Measurements from ENCODE around the genes CCDC8, STRN4, SAE1 and MEIS3.

GRCh38 chr19:46412976-46413912 is at the start of gene CCDC8:
TSS of gene CCDC8 (minus strand) at chr19:46413564.
- RRBS, result 3% methylated on average over 6 of the region's 50 CpGs

- RRBS, result no CpG with 5 or more reads among the region's 1 CpG
These were observed 50.8 kb upstream of the PNMA8B start for GRCh38 chr19:46546475-46546896.

GRCh38 chr19:46574503-46575081 is 26.5 kb upstream of the CALM3 start:
- RRBS, result no CpG with 5 or more reads among the region's 13 CpGs

GRCh38 chr19:46603262-46603928 is 2.3 kb downstream of the CALM3 start:
- RRBS, result no CpG with 5 or more reads among the region's 8 CpGs

- RRBS, result no CpG with 5 or more reads among the region's 25 CpGs
These were observed 17.3 kb upstream of the DACT3 start for GRCh38 chr19:46678223-46678736.

GRCh38 chr19:46704481-46705055 is 12.3 kb downstream of the PRKD2 start:
- RRBS, result no CpG with 5 or more reads among the region's 17 CpGs

DNA sequence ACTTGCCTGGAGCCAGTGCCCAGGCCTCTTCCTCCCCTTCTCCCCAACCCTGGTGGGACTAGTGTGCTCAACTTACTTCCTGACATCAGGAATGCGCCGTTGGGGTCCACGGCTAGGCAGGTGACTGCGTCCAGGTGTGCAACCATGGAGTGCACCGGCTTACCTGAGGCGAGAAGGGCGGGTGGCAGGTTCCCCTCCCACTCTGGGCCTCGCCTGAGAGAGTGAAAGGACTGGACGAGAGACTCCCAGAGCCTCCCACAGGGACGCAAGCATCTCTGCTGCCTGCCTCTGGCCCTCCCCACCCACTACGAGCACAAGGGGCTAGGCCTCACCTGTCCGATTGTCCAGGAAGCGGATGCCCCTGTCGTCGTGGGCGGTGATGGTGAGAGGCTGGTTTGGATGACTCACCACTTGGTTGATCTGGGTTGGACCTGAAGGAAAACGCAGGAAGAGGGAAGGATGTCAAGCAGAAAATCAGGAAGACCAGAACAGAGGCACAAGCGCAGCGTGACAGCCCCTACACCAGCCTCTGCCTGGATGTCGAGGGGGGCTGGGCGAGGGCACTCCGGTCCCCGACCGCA is 5.1 kb upstream of the PRKD2 start:
- RRBS, result no CpG with 5 or more reads among the region's 24 CpGs

DNA sequence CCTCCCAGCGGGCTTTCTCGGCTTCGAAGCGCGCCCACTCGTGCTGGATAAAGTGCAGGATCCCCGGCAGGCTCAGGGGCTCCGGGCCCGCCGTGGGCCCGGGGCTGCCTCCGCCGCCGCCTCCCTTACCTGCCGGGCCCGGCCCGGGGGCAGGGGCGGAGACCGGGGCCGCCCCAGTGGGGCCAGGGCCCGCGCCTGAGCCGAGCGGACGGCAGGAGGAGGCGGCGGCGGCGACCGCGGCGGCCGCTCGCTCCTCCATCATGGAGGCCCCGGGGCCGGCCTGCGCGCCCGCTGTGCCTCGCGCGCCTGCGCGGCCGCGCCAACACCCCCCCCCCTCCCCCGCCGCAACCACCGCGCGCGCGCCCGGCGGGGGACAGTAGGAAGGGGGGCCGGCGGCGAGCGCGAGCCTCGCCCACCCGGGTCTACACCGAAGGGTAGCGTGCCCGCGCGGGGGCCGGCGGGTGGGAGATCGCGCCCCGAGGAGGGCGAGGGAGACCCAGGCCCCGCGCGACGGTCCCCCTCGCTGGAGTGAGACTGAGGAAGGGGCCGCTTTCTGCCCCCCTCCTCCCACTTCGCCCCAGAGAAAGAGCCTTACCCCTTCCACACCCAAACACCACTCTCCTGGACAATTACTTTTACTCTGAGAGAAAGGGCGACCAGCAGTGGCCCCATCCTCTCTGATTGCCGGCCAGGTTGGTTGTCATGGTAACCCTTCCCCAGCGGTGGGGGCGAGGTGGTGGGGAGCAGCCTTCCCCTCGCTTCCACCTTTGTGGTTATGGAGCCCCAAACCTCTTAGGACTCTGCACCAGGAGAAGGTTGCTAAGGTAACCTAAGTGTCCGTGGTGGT is at the start of gene STRN4:
Gene STRN4 (minus strand): TSS at position 282 of the 847 bp plus-strand sequence.
- RRBS, result 0% methylated on average over 6 of the region's 86 CpGs

GRCh38 chr19:46999946-47000527 is 19.6 kb upstream of the NPAS1 start:
- RRBS, result no CpG with 5 or more reads among the region's 20 CpGs

GRCh38 chr19:47110883-47111666 is 2.5 kb downstream of the ZC3H4 start:
- RRBS, result no CpG with 5 or more reads among the region's 37 CpGs

- RRBS, result under 1% methylated on average over 14 of the region's 67 CpGs
These were observed at the start of gene SAE1 for GRCh38 chr19:47130459-47131400. TSS of gene SAE1 (plus strand) at chr19:47130835.

DNA sequence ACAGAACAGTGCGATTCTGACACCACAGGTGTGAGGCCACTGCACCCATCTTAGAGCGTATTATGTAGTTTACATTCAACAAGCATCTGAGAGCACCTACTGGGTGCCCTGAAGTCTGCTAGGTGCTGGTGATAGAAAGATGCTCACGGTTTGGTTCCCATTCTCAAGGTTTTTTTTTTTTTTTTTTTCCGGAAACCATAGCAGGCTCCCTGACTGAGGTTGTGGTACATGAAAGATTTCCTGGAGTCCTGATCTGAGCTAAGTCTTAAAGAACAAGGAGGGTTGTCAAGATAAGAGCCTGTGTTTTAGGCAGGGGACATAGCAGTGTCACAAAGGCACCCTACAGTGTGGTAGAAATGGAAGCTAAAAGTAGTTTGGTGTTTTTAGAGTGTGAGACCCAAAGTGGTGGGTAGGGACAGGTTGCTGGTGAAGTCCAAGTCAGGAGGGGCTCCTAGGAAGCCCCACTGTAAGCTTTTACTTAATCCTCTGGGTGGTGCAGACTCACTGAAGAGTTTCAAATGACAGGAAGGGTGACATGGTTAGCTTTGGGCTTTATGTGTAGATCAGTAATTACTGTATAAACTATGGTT is 15.2 kb downstream of the SAE1 start:
- RRBS, result no CpG with 5 or more reads among the region's 4 CpGs

DNA sequence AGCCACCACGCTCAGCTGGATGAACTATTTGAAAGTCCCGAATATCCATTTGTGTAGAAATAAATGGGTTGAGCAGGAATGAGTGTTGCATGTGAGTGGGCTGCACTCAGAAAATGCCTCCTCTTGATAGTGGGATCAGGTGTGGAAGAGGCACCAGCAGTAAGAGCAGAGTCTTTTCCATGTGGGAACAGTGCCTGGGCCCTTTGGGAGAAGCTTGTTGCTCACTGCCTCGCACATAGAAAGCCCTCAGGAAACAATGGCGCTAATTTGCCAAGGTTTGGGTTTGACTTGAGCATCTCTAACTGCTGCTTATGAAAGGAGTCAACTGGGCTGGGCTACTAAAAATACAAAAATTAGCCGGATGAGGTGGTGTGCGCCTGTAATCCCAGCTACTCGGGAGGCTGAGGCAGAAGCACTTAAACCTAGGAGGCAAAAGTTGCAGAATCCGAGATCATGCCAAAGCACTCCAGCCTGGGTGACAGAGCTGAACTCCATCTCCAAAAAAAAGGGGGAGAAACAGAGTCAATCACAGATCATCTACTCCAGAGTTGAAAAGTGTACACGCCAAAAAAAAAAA is 41.7 kb downstream of the SAE1 start:
- RRBS, result no CpG with 5 or more reads among the region's 9 CpGs

- RRBS, result no CpG with 5 or more reads among the region's 11 CpGs
These were observed 2.1 kb upstream of the INAFM1 start for GRCh38 chr19:47272636-47272923.

DNA sequence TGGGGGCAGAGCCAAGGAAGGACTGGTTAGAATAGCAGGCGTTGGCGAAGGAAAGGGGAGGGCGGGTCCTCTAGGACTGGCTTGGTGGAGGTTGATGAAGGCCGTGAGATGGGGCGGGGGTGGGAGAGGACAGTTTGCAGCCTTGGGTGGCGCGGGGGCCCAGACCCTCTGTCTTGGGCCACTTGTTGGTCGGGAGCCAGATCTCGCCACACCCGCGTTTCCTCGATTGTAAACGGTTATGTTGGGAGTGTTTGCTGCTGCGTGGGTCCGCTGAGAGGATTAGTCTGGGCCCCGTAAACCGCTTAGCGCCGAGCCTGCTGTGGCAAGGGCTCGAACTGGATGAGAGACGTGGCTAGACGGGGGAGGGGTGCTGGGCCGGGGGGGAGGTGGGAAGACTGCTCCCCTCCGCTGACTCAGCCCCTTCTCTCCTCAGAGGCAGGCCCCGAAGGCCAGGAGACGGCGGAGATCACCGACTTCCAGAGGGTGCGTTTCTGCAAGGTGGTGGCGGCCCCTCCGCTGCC is 1.7 kb upstream of the INAFM1 start:
- RRBS, result no CpG with 5 or more reads among the region's 31 CpGs

GRCh38 chr19:47382422-47382695 is 33.2 kb downstream of the DHX34 start:
- RRBS, result 83% methylated on average over 1 of the region's 6 CpGs

DNA sequence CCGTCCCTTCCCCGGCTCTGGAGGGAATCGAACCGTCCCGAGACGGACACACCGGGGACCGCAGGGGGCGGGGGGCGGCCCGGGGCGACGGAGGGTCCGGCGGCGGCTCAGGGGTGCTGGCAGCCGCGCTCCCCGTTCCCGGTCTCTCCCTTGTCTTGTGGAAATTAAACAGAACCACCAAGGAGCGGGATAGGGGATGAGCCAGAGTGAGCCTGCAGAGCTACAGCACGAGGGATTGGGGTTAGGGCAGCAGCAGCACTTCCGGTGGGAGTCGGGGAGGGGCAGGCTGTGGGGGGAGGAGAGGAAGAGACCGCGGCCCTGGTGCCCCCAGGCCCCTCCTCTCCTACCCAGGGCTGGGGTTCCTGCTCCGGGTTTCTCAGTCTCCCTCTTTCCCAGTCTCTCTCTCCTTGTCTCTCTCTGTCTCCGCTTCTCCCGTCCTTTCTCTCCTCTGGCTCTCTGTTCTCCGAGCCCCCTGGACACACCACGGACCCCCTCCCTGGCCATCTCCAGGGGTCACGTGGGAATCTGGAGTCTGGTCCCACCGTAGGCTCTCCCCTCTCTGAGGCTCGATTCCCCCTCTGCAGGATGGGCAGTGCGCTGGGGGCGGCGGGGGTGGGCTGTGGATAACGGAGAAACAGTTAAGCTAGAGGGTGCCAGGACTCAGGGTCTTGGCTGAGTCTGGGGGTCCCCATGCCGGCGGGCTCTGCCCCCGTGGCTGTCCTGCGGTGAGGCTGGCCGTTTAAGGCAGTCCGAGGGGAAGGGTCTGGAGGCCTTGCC is at the start of gene MEIS3:
Gene MEIS3 (minus strand): TSS at position 148 of the 777 bp plus-strand sequence.
- RRBS, result under 1% methylated on average over 12 of the region's 44 CpGs

DNA sequence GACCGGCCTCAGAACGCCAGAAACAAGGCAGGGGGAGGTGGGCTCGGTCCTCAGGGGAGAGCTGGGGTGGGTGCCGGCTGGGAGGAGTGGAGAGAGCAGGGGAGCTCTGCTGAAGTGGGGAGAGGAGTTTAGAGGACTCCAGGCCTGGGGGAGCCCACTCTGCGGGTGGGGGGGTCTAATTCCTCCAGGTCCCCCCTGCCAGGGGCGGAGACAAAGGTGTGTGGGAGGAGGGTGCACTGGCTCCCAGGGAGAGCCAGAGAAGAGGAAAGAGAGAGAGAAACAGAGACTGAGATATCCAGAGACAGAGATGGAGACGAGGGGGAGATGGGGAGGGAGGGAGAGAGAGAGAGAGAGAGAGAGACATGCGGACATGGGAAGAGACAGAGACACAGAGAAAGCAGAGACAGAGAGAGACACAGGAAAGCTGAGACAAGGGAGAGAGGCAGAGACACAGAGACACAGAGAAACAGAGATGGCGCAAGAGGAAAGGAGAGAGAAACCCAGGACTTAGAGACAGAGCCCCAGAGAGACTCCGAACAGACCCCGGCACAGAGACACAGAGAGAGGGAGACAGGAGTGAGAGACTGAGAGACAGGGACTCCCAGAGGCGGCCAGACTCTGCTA is 783 bp downstream of the SLC8A2 start:
- RRBS, result 10% methylated on average over 4 of the region's 12 CpGs

- RRBS, result no CpG with 5 or more reads among the region's 9 CpGs
These were observed 5.8 kb upstream of the KPTN start for GRCh38 chr19:47489805-47490251.

DNA sequence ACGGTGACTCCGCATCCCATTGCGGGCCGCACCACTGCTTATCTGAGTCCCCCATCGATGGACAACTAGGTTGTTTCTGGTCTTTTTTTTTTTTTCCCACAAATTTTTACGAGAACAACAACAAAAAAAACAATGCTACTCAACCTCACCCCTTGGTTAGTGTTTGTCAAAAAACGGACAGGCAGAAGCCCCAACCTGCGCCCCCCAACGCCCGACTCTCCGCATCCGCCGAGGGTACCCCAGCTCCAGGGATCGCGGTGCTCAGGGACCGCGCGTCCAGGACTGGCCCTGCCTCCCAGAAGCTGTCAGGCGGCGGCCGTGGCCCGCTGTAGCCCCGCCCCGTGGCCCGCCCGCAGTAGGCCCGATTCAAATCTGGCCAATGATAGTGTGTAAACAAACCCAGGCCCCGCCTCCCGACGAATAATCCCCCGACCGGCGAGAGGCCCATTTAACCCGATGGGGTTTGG is 8.9 kb upstream of the BICRA start:
- RRBS, result no CpG with 5 or more reads among the region's 34 CpGs

All from skeletal muscle cell (primary cell).